K562 (cell line): Measurements from ENCODE around the genes IFNA6 and IFNA2.

- RAMPAGE, long total RNA, result no peak
- RRBS, result 7% methylated on average over 5 of the region's 100 CpGs
PRO-cap:
- standard, result no peak
- CoPRO, capped RNA only, 2 experiments, result no peak in any of the 2 experiments
- CoPRO, capped and uncapped RNA, 2 experiments, result no peak in any of the 2 experiments
- CoPRO, uncapped RNA only, 2 experiments, result no peak in any of the 2 experiments
CAGE:
- cytosol, long polyA plus RNA, result no peak
- long polyA plus RNA, result no peak
- nucleolus, long total RNA, result no peak
- nucleus, long polyA plus RNA, result no peak
These were observed 327.9 kb downstream of the SH3GL2 start for GRCh38 chr9:17906359-17907557.

DNA sequence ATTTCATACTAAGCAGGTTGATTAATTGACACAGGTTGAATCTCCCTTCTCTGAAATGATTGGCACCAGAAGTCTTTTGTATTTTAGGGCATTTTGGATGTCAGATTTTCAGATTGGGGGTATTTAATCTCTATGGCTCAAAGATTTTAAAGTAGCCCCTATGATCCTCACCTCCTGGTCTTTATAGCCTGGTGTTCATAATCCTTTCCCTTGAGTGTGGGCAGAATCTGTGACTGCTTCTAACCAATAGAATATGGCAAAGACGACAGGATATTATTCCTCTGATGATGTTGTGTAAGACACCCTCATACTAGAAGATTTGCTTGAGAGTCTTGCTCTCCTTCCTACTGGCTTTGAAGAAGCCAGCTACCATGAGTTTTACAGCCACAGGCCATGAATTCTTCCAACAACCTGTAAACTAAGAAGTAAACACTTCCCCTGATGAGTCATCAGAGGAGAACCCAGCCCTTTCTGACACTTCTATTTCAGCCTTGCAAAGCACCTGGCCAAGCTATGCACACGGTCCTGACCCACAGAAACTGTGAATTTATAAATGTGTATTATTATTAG, 288.9 kb upstream of the ADAMTSL1 start:
- RAMPAGE, long total RNA, result no peak
- RRBS, result no CpG with 5 or more reads among the region's 2 CpGs
PRO-cap:
- standard, result no peak
- CoPRO, capped RNA only, 2 experiments, result no peak in any of the 2 experiments
- CoPRO, capped and uncapped RNA, 2 experiments, result no peak in any of the 2 experiments
- CoPRO, uncapped RNA only, 2 experiments, result no peak in any of the 2 experiments
CAGE:
- cytosol, long polyA plus RNA, result no peak
- long polyA plus RNA, result no peak
- nucleolus, long total RNA, result no peak
- nucleus, long polyA plus RNA, result no peak

DNA sequence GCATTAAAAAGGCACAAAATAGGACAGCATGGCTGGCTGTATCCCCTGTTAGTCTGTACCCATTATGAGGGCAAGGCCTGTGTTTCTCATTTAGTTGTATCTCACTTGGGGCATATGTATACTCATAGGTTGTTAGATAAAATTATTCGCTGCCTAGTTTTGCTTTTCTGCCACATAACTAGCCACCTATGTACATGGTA, 9.4 kb downstream of the PLIN2 start:
- RAMPAGE, long total RNA, result no peak
- RRBS, result no CpG with 5 or more reads among the region's 1 CpG
PRO-cap:
- standard, result no peak
- CoPRO, capped RNA only, 2 experiments, result no peak in any of the 2 experiments
- CoPRO, capped and uncapped RNA, 2 experiments, result no peak in any of the 2 experiments
- CoPRO, uncapped RNA only, 2 experiments, result no peak in any of the 2 experiments
CAGE:
- cytosol, long polyA plus RNA, result no peak
- long polyA plus RNA, result no peak
- nucleolus, long total RNA, result no peak
- nucleus, long polyA plus RNA, result no peak

GRCh38 chr9:19125906-19126347, 1.4 kb downstream of the PLIN2 start:
- RAMPAGE, long total RNA, result no peak
- RRBS, result no CpG with 5 or more reads among the region's 7 CpGs
PRO-cap:
- standard, result no peak
- CoPRO, capped RNA only, 2 experiments, result no peak in any of the 2 experiments
- CoPRO, capped and uncapped RNA, 2 experiments, result no peak in any of the 2 experiments
- CoPRO, uncapped RNA only, 2 experiments, result no peak in any of the 2 experiments
CAGE:
- cytosol, long polyA plus RNA, result no peak
- long polyA plus RNA, result no peak
- nucleolus, long total RNA, result no peak
- nucleus, long polyA plus RNA, result no peak

GRCh38 chr9:19229702-19230024, 830 bp upstream of the DENND4C start:
- RAMPAGE, long total RNA, result no peak
- RRBS, result no CpG with 5 or more reads among the region's 15 CpGs
PRO-cap:
- standard, result no peak
- CoPRO, capped RNA only, 2 experiments, result no peak in any of the 2 experiments
- CoPRO, capped and uncapped RNA, 2 experiments, result no peak in any of the 2 experiments
- CoPRO, uncapped RNA only, 2 experiments, result no peak in any of the 2 experiments
CAGE:
- cytosol, long polyA plus RNA, result no peak
- long polyA plus RNA, result no peak
- nucleolus, long total RNA, result no peak
- nucleus, long polyA plus RNA, result no peak

DNA sequence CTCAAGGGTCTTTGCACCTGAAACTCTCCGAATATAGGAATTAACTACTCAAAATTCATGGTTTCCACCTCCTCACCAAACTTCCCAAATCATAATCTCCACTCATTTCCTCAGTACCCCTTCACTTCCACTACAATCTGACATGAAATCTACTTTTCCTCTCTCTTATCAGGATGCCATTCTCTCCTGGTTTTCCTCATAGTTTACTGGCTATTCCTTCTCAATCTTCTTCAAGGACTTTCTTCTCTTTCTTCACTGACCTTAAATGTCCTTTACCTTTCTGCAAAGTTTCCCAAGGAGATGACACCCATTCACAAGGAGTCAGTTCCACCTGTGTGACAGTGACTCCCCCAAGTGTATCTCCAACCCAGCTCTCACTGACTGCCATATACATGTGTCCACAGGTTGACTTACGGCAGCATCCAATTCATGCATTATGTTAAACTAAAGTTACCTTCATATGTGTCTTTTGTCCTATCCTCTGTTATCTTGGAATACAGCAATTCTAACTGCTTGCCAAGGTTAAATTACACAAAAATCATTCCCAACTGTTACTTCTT, 172.6 kb downstream of the MLLT3 start:
- RAMPAGE, long total RNA, result no peak
- RRBS, result no CpG with 5 or more reads among the region's 2 CpGs
PRO-cap:
- standard, result no peak
- CoPRO, capped RNA only, 2 experiments, result no peak in any of the 2 experiments
- CoPRO, capped and uncapped RNA, 2 experiments, result no peak in any of the 2 experiments
- CoPRO, uncapped RNA only, 2 experiments, result no peak in any of the 2 experiments
CAGE:
- cytosol, long polyA plus RNA, result no peak
- long polyA plus RNA, result no peak
- nucleolus, long total RNA, result no peak
- nucleus, long polyA plus RNA, result no peak

DNA sequence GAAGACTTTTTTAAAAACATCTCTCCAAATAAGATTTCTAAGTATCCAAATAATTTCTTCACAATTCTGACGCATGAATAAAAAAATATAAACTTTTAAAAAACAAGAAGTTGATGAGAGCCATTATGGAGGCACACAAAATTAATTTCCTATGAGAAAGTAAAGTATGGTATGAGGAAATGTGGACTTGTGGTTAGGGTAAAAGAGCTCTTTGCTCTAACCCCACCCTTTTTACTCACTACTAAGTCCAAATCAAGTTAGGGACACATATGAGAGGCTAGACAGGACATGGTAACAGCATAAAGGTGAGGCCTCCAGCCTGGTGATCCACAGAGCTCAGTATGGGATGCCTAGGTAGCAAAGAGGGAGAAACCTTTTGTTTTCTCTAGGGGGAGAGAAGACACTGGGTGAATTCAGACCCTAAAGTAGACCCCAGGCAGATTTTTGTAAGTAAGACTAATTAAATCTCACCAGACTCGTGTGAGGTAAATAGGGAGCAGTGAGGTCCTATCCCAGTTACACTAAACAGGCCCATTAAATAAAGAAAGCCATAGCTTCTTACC, 42.7 kb downstream of the MLLT3 start:
- RAMPAGE, long total RNA, result no peak
- RRBS, result no CpG with 5 or more reads among the region's 2 CpGs
PRO-cap:
- standard, result no peak
- CoPRO, capped RNA only, 2 experiments, result no peak in any of the 2 experiments
- CoPRO, capped and uncapped RNA, 2 experiments, result no peak in any of the 2 experiments
- CoPRO, uncapped RNA only, 2 experiments, result no peak in any of the 2 experiments
CAGE:
- cytosol, long polyA plus RNA, result no peak
- long polyA plus RNA, result no peak
- nucleolus, long total RNA, result no peak
- nucleus, long polyA plus RNA, result no peak

DNA sequence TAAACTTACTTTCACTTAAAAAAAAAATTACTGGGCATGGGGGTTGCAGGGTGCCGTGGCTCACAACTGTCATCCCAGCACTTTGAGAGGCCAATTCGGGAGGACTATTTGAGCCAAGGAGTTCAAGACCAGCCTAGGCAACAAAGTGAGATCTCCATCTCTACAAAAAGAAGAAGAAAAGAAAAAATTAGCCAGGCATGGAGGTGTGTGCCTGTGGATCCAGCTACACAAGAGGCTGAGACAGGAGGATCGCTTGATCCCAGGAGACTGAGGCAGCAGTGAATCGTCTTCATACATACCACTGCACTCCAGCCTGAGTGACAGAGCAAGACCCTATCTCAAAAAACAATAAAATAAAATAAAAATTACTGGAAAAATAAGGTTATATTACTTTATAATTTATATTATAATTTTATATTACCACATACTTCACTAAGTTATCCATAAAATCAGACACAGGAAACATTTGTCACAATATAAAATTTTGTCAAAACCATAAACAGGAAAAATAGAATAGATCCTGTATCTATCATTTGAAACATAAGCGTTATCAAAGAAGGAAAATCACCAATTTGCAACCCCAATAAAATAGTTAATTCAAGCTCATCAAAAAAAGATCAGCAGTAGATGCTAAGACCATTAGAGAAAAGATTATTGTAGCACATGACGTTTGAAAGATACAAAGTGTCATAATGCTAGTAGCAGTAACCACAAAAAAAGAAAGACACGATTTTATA, 27.1 kb downstream of the MLLT3 start:
- RAMPAGE, long total RNA, result no peak
- RRBS, result no CpG with 5 or more reads among the region's 7 CpGs
PRO-cap:
- standard, result no peak
- CoPRO, capped RNA only, 2 experiments, result no peak in any of the 2 experiments
- CoPRO, capped and uncapped RNA, 2 experiments, result no peak in any of the 2 experiments
- CoPRO, uncapped RNA only, 2 experiments, result no peak in any of the 2 experiments
CAGE:
- cytosol, long polyA plus RNA, result no peak
- long polyA plus RNA, result no peak
- nucleolus, long total RNA, result no peak
- nucleus, long polyA plus RNA, result no peak

DNA sequence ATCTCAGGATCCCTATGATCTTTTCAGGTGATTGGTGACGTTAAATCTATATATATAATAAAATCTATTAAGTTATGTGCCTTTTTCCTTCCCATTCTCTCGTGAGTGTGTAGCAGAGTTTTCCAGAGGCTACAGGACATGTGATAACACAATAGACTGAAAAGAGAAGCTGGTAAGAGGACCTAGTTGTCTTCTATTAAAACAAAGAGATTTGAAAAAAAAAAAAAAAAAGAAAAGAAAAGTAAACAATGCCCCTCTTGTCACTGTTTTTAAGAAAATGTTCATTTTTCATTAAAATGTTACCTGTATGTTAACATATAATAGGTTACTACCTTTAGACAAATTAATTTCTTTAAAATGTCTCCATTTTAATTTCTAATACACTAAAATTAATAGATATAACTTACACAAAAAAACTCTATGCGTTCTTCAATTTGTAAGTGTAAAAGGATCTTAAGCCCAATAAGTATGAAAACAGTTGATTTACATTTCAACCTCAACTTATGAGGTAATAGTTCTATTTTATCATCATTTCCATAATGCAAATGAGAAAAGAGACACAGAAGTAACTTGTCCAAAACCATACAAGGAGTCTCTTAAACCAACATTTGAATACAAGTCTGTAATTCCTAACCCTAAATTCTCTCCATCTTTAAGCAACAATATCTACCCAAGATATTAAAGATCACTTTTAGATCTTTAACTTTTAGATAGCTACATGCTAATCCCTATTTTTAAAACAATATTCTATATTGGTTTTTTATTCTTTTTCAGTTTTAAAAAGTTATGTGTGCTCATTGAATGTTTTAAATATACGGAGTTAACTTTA, 6.4 kb downstream of the MLLT3 start:
- RAMPAGE, long total RNA, result no peak
- RRBS, result no CpG with 5 or more reads among the region's 4 CpGs
PRO-cap:
- standard, result no peak
- CoPRO, capped RNA only, 2 experiments, result no peak in any of the 2 experiments
- CoPRO, capped and uncapped RNA, 2 experiments, result no peak in any of the 2 experiments
- CoPRO, uncapped RNA only, 2 experiments, result no peak in any of the 2 experiments
CAGE:
- cytosol, long polyA plus RNA, result no peak
- long polyA plus RNA, result no peak
- nucleolus, long total RNA, result no peak
- nucleus, long polyA plus RNA, result no peak

DNA sequence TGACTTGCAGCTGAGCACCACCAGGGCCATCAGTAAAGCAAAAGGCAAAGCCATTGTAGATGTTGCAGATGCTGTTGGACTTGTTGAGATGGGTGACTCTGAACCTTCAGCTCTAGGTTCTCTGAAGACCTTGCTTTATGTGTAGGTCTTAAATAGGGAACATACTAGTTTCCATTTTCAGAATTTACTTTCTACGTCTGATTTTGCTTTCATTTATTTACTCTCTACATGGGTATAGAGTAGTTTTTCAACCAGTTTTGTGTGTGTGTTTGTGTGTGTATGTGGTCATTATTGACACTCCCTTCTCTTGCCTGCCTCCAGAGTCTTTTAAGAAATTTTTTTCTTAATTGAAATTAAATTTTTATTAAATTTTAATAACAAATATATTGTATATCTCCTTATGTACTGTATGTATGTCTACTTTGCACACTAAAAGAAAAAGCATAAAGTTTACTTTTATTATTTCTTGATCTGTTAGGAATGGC, at the start of gene IFNA6:
Gene IFNA6, minus strand, starts transcription at position 54 of the 485 bp plus-strand sequence.
- RAMPAGE, long total RNA, result no peak
- RRBS, result no CpG with 5 or more reads among the region's 1 CpG
PRO-cap:
- standard, result no peak
- CoPRO, capped RNA only, 2 experiments, result no peak in any of the 2 experiments
- CoPRO, capped and uncapped RNA, 2 experiments, result no peak in any of the 2 experiments
- CoPRO, uncapped RNA only, 2 experiments, result no peak in any of the 2 experiments
CAGE:
- cytosol, long polyA plus RNA, result no peak
- long polyA plus RNA, result no peak
- nucleolus, long total RNA, result no peak
- nucleus, long polyA plus RNA, result no peak

DNA sequence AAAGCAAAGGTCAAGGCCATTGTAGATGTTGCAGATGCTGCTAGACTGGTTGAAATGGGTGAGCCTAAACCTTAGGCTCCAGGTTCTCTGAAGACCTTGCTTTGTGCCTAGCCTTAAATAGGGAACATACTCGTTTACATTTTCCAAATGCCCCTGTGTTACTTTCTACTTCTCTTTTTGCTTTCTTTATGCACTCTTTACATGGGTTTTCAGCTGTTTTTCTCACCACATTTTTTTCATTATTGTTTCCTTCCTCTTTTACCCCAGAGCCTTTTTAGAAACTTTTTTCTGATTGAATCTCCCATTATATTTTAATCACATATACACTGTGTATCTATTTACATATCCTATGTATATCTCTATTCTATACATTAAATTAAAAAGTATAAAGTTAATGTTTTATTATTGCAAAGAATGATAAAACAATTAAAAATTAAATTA, at the start of gene IFNA2:
Gene IFNA2, minus strand, starts transcription at position 89 of the 441 bp plus-strand sequence.
- RAMPAGE, long total RNA, result no peak
- RRBS, result no CpG with 5 or more reads among the region's 1 CpG
PRO-cap:
- standard, result no peak
- CoPRO, capped RNA only, 2 experiments, result no peak in any of the 2 experiments
- CoPRO, capped and uncapped RNA, 2 experiments, result no peak in any of the 2 experiments
- CoPRO, uncapped RNA only, 2 experiments, result no peak in any of the 2 experiments
CAGE:
- cytosol, long polyA plus RNA, result no peak
- long polyA plus RNA, result no peak
- nucleolus, long total RNA, result no peak
- nucleus, long polyA plus RNA, result no peak

DNA sequence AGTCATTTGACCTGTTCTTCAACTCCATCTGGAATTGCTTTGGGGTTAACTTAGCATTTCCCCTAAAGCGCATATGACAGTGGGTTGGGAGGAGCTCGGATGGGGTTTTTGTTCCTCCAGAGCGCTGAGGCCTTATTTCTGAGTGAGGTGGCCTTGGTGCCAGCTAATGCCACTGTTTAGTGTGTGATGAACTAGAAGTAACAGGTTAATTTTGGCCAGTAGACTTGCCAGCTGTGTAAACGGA, 34.1 kb downstream of the MTAP start:
- RAMPAGE, long total RNA, result no peak
- RRBS, result no CpG with 5 or more reads among the region's 4 CpGs
PRO-cap:
- standard, result no peak
- CoPRO, capped RNA only, 2 experiments, result no peak in any of the 2 experiments
- CoPRO, capped and uncapped RNA, 2 experiments, result no peak in any of the 2 experiments
- CoPRO, uncapped RNA only, 2 experiments, result no peak in any of the 2 experiments
CAGE:
- cytosol, long polyA plus RNA, result no peak
- long polyA plus RNA, result no peak
- nucleolus, long total RNA, result no peak
- nucleus, long polyA plus RNA, result no peak

- RAMPAGE, long total RNA, result no peak
- RRBS, result no CpG with 5 or more reads among the region's 7 CpGs
PRO-cap:
- standard, result no peak
- CoPRO, capped RNA only, 2 experiments, result no peak in any of the 2 experiments
- CoPRO, capped and uncapped RNA, 2 experiments, result no peak in any of the 2 experiments
- CoPRO, uncapped RNA only, 2 experiments, result no peak in any of the 2 experiments
CAGE:
- cytosol, long polyA plus RNA, result no peak
- long polyA plus RNA, result no peak
- nucleolus, long total RNA, result no peak
- nucleus, long polyA plus RNA, result no peak
These were observed 756 bp upstream of the CDKN2A start for GRCh38 chr9:21975498-21975727.

- RAMPAGE, long total RNA, result no peak
- RRBS, result no CpG with 5 or more reads among the region's 2 CpGs
PRO-cap:
- standard, result no peak
- CoPRO, capped RNA only, 2 experiments, result no peak in any of the 2 experiments
- CoPRO, capped and uncapped RNA, 2 experiments, result no peak in any of the 2 experiments
- CoPRO, uncapped RNA only, 2 experiments, result no peak in any of the 2 experiments
CAGE:
- cytosol, long polyA plus RNA, result no peak
- long polyA plus RNA, result no peak
- nucleolus, long total RNA, result no peak
- nucleus, long polyA plus RNA, result no peak
These were observed 12.1 kb upstream of the CDKN2A start for GRCh38 chr9:21986811-21987123.

GRCh38 chr9:22113223-22113750, 104.2 kb upstream of the CDKN2B start:
- RAMPAGE, long total RNA, result no peak
- RRBS, result no CpG with 5 or more reads among the region's 4 CpGs
PRO-cap:
- standard, result no peak
- CoPRO, capped RNA only, 2 experiments, result no peak in any of the 2 experiments
- CoPRO, capped and uncapped RNA, 2 experiments, result no peak in any of the 2 experiments
- CoPRO, uncapped RNA only, 2 experiments, result no peak in any of the 2 experiments
CAGE:
- cytosol, long polyA plus RNA, result no peak
- long polyA plus RNA, result no peak
- nucleolus, long total RNA, result no peak
- nucleus, long polyA plus RNA, result no peak

GRCh38 chr9:23464032-23464396, 362.0 kb downstream of the ELAVL2 start:
- RAMPAGE, long total RNA, result no peak
- RRBS, result no CpG with 5 or more reads among the region's 2 CpGs
PRO-cap:
- standard, result no peak
- CoPRO, capped RNA only, 2 experiments, result no peak in any of the 2 experiments
- CoPRO, capped and uncapped RNA, 2 experiments, result no peak in any of the 2 experiments
- CoPRO, uncapped RNA only, 2 experiments, result no peak in any of the 2 experiments
CAGE:
- cytosol, long polyA plus RNA, result no peak
- long polyA plus RNA, result no peak
- nucleolus, long total RNA, result no peak
- nucleus, long polyA plus RNA, result no peak

DNA sequence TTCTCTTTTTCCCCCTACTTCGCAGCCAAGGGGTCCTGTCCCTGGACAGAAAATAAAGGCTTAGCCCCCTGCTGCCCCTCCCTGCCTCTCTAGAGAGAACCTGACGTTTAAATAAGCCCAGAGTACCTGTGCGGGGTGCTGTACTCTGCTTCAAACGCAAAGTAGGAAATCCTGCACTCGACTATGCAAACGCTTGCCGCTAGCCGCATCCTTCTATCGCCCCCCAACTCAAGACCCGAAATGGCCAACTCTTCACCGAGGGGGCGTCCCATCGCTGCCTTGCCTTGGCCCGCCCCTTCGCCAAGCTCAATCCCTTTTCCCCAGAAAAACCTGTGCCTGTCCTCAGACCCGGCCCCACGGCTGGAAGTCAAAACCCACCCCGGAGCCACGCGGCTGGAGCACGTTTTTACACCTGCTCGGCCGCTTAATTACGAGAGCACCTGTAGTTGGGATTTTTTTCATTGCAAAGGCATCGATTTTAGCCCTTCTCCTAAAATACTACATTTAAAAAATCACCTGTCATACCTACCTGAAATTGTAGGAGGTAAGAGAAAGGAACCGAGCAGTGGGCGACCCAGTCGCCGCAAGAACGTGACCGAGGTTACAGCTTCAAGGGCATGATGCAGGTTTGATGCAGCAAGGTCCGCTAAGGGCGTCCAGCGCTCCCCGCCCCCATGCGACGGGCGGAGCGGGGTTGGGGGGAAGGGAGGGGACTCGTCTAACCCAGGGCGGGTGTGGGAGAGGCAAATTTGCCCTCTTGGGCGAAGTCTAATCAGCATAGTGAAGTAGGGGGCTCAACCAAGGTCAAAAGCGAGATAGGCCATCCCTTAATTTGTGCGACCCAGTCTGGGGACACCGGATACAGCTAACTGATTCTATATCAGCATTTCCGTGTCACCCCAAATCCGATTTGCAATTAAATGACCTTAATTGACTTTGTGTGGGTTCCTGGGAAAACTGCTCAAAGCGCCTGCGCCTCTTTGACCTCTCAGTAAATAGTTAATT, 3.5 kb downstream of the ELAVL2 start:
- RAMPAGE, long total RNA, result no peak
- RRBS, result no CpG with 5 or more reads among the region's 49 CpGs
PRO-cap:
- standard, result no peak
- CoPRO, capped RNA only, 2 experiments, result no peak in any of the 2 experiments
- CoPRO, capped and uncapped RNA, 2 experiments, result no peak in any of the 2 experiments
- CoPRO, uncapped RNA only, 2 experiments, result no peak in any of the 2 experiments
CAGE:
- cytosol, long polyA plus RNA, result no peak
- long polyA plus RNA, result no peak
- nucleolus, long total RNA, result no peak
- nucleus, long polyA plus RNA, result no peak

- RAMPAGE, long total RNA, result no peak
- RRBS, result no CpG with 5 or more reads among the region's 3 CpGs
PRO-cap:
- standard, result no peak
- CoPRO, capped RNA only, 2 experiments, result no peak in any of the 2 experiments
- CoPRO, capped and uncapped RNA, 2 experiments, result no peak in any of the 2 experiments
- CoPRO, uncapped RNA only, 2 experiments, result no peak in any of the 2 experiments
CAGE:
- cytosol, long polyA plus RNA, result no peak
- long polyA plus RNA, result no peak
- nucleolus, long total RNA, result no peak
- nucleus, long polyA plus RNA, result no peak
These were observed 70.6 kb downstream of the TUSC1 start for GRCh38 chr9:25607580-25608022.

DNA sequence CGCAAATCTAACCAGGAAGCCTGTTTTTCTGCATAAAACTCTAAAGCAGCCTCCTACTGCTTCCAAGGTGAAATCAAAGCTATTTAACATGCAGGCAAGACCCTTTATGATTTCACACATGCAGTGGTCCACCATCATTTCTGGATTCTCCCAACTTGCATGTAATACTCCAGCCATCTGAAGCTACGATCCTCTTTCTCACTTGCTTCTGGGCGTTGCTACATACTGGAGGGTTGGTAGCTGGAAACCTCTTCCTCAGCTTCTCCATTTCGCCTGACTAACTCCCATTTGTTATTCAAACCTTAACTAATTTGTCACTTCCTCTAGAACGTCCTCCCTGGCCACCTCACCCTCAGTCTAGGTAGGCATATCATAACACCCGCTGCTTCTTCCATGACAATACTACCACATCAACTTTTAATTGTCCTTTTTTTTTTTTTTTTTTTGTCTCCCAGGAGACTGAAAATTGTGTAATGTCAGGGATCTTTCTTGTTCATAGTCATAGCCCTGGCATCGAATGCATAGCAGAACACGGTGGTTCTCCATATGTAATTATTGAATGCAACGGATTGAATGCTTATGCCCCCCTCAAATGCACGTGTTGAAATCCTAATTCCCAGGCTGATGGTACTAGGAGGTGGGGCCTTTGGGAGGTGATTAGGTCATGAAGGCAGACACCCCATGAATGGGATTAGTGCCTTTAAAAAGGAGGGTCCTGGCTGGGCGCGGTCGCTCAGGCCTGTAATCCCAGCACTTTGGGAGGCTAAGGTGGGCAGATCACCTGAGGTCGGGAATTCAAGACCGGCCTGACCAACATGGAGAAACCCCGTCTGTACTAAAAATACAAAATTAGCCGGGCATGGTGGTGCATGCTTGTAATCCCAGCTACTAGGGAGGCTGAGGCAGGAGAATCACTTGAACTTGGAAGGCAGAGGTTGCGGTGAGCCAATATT, 72.8 kb upstream of the EQTN start:
- RAMPAGE, long total RNA, result no peak
- RRBS, result no CpG with 5 or more reads among the region's 18 CpGs
PRO-cap:
- standard, result no peak
- CoPRO, capped RNA only, 2 experiments, result no peak in any of the 2 experiments
- CoPRO, capped and uncapped RNA, 2 experiments, result no peak in any of the 2 experiments
- CoPRO, uncapped RNA only, 2 experiments, result no peak in any of the 2 experiments
CAGE:
- cytosol, long polyA plus RNA, result no peak
- long polyA plus RNA, result no peak
- nucleolus, long total RNA, result no peak
- nucleus, long polyA plus RNA, result no peak